ENCODE measurements around a stretch of chr5.

- PRO-cap, 2 experiments: no peak in any of the 2 experiments
Observed at GRCh38 chr5:14270059-14270408, 126.9 kb downstream of the TRIO start.

- PRO-cap, 2 experiments: no peak in any of the 2 experiments
Observed at GRCh38 chr5:14369124-14369548, 212.5 kb upstream of the OTULINL start.

GRCh38 chr5:14439710-14440119 is 141.9 kb upstream of the OTULINL start:
- PRO-cap, 2 experiments: no peak in any of the 2 experiments

DNA sequence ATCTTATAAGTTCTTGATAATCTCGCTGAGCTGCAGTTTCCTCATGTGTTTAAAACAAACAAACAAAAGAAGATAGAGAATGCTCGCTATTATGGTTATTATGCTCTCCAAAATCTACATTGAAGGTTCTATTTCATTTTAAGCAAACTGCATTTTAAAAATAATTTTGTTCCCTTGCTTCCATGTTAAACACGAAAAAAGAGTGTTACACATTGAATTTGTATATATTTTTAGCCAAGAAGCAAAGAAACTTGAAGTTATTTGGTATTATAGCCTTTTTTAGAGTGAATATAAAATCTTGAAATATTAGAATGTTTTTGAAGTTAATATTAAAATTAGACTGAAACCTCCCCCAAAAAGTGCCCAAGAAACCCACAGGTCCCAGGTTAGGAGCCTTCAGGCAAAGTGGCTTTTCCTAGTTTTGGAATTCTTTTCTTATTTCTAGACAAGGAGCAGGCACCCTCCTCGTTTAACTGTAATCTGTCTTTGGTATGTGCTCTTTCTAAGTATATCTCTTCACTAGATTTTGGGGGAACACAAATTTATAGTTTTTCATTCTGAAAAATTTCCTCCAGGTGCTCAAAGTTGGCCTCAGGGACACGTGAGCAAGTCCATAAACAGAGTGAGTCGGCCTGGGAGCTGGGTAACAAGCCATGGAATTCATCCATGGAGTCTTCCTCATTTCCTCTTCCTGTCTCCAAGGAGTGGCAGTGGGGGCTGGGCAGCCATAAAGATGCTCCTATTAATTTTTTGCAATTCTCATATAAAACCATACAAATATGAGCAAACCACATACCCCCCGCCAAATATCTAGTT is 136.9 kb upstream of the OTULINL start:
- PRO-cap, 2 experiments: no peak in any of the 2 experiments

DNA sequence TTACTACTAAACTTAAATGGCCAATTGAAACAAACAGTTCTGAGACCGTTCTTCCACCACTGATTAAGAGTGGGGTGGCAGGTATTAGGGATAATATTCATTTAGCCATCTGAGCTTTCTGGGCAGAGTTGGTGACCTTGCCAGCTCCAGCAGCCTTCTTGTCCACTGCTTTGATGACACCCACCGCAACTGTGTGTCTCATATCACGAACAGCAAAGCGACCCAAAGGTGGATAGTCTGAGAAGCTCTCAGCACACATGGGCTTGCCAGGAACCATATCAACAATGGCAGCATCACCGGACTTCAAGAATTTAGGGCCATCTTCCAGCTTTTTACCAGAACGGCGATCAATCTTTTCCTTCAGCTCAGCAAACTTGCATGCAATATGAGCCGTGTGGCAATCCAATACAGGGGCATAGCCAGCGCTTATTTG is 12.7 kb upstream of the OTULIN start:
- PRO-cap, 2 experiments: no peak in any of the 2 experiments

GRCh38 chr5:14677943-14679241 is 13.9 kb downstream of the OTULIN start:
- PRO-cap, 2 experiments: no peak in any of the 2 experiments

DNA sequence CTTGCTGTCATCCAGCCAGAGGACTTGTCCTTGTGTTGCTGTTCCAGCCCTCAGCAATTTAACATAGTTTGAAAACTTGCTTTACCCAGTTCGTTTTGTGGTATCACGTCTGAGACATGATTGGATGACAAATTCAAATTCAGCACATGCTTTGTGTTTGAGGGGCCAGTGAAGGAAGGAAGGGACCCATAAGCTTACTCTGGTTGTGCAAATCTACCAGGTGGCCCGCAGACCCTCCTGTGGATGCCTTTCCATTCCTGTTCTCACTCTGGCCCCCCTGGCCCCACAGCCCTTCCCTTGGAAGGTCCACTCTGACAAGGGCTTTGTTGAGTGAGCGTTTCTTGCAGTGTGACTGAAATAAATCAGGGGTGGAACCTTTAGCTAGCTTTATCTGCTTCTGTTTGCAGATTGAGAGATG is 19.8 kb downstream of the OTULIN start:
- PRO-cap, 2 experiments: no peak in any of the 2 experiments

DNA sequence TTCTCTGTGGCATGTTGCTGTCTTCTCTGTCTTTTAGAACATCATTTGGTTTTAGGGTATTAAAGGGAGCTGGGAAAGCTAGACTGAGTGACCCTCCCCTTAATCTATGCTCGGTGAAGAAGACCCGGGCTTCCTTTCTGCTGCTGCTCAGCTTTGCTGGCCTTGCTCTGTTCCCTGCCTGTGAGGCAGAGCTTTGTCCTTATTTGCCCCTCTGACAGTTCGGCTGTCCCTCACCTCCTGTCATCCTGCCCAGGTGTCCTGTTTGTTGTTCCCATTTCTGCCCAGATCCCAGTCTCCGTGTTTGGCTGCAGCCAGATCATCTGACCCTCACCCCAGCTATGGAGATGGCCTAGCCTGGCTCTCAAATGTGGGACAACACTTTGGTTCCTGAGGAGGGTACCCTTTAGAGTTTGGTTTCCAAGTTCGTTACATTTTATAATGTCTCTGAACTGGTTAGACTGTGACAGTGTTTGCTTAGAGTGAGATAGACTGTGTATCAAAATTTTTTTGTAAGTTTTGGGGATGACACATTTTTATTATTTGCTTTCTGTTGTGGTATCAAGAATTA is 20.3 kb downstream of the OTULIN start:
- PRO-cap, 2 experiments: no peak in any of the 2 experiments

DNA sequence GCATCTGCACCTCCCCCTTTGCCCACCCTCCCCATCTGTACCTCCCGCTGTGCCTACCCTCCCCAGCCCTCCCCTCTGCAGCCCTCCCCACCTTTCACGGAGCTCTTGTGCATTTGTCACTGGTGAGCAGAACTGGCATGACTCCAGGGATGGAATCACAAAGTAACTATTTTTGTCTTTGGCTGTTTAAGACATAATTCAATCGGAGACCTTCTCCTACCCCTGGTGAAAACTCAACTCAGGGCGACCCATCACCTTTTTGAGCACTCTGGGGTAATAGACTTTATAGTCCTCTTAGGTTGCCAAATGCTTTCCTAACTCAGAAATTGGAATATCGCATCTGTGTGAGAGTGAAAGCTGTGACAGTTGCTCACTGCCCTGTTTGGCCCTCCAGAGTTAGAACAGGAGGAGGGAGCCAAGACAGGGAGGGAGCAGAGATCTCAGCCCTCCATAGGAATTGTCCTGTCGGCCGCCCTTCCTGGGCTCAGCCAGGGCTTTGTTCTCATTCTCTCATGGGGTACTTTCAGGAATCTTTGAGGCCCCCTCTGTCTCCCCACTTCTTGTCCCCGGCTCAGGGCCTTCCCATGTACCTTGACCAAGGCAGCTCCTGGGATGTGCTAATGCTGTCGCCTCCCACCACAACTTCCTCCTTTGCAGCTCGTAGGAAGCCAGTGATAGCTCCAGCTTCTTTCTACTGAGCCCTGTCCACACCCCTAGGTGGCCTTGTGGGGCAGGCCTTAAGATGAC is 36.3 kb downstream of the OTULIN start:
- PRO-cap, 2 experiments: no peak in any of the 2 experiments

- PRO-cap, 2 experiments: no peak in any of the 2 experiments
Observed at GRCh38 chr5:14706496-14707058, 42.1 kb downstream of the OTULIN start.

DNA sequence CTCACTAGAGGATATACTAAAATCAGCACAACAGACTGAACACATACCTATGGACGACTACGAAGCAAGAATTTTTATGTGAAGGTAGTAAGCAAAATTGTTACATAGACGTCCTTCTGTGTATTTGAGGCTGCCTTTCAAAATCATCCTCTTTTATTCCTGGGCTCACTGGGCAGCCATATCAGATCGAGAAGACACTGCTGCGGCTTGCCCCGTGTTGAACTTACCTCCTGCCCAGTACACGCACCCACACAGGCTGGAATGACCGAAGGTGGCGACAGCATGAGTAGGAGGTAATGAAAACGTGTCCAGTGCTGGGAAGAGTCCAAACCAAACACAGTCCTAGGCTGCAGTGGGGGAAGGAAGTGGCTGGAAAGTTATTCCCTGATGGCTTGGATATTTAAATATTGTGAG is 41.5 kb downstream of the ANKH start:
- PRO-cap, 2 experiments: no peak in any of the 2 experiments

DNA sequence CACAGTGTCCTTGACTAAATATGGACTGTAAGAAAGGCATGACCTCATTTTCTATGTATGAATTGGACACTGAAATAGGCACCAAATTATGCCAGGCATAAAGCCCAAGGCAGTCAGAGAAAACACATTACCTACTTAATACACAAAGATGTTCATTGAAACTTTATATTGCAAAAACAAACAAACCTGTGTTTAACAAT is 7.1 kb downstream of the ANKH start:
- PRO-cap, 2 experiments: no peak in any of the 2 experiments

- PRO-cap, 2 experiments: peak in 1 of 2 experiments; most common plus-strand start chr5:14937430 (in 1)
Observed at GRCh38 chr5:14937015-14937951, 65.7 kb upstream of the ANKH start.

DNA sequence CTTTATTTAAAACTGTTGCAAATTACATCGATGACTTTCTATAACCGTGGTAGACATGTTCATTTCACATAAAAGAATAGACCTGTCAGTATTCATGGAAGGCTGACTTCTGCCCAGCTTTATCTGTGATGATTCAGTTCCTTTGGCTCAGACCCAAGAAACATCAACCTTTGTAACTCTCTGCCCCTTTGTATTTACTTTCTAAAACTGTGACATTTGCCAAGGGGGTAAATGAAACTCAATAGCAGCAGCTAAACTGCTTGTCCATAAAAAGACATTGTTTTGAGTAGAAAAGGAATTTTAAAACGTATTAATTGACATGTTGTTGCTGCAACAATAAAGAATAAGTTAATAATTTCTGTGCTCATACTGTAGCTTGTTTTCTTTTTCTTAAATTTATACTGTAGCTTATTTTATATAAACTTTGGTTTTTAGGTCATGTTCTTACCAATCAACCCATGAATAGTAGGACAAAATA is 137.9 kb upstream of the ANKH start:
- PRO-cap, 2 experiments: no peak in any of the 2 experiments

GRCh38 chr5:15636925-15637840 is 137.2 kb downstream of the FBXL7 start:
- PRO-cap, 2 experiments: no peak in any of the 2 experiments

GRCh38 chr5:15735398-15735850 is 235.4 kb downstream of the FBXL7 start:
- PRO-cap, 2 experiments: no peak in any of the 2 experiments

DNA sequence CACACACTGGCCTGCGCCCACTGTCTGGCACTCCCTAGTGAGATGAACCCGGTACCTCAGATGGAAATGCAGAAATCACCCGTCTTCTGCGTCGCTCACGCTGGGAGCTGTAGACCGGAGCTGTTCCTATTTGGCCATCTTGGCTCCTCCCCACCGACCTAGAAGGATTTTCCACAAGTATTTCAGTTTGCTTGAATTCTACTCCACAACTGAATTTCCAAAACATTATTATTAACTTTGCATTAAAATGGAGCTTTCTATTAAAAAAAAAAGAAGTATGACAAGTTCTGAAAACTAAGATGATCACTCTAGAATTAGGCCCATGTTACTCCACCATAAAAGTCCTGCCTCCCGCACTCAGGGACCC is 267.2 kb downstream of the MARCHF11 start:
- PRO-cap, 2 experiments: no peak in any of the 2 experiments

DNA sequence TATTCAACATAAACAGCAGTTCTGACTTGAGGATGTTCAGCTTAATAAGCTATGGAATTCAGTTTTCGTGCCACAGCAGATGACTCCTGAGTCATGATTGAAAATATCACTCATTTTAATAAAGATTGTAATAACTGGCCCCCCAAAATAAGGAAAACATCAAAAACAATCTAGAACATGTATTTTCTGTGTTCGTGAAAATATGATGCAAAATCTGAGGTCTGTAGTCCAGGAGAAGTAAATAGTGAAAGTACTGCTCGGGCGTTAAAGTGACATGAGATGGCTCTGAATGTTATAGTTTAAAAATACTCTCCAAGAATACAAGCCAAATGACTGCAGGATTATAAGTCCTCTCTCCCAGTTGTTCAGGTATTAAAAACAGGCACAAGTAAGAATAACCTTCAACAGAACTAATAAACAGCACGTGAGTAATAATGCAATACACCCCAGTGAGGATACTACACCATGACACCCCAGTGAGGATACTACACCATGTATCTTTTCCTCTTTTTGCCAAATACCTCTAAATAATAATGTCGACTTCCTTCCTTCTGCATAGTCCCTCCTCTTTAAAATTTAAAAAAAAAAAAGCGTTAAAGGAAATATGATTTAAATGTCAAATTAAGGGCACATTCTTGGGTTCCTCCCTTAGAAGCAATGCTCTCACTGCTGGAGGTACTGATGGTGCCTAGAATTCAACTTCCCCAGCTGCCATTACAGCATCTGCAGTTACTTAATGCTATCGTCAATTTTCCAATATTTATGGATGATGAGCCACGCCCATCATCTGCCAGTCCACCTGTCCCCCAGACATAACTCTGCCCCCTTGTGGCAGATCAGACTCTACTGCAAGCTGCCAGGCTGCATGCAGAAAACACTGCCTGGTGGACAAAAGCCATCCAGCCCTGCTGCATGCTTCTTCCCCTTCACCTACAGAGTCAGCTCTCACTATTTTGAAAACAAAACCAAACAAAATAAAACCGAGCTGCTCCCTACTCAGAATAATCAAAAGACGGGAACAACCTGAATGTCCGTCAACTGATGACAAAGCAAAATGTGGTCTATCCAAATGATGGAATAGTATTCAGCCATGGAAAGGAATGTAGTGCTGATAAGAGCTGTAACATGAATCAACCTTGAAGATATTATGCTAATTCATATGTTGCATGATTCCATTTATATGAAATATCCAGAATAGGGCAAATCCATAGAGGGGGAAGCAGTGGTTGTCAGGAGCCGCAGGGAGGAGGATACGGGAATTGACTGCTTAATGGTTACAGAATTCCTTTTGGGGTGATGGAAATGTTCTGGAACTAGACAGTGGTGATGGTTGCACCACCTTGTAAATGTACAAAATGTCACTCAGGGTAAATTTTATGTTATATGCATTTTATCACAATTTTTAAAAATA is 66.6 kb downstream of the RETREG1 start:
- PRO-cap, 2 experiments: no peak in any of the 2 experiments

GRCh38 chr5:16667176-16667568 is 50.4 kb upstream of the RETREG1 start:
- PRO-cap, 2 experiments: no peak in any of the 2 experiments

DNA sequence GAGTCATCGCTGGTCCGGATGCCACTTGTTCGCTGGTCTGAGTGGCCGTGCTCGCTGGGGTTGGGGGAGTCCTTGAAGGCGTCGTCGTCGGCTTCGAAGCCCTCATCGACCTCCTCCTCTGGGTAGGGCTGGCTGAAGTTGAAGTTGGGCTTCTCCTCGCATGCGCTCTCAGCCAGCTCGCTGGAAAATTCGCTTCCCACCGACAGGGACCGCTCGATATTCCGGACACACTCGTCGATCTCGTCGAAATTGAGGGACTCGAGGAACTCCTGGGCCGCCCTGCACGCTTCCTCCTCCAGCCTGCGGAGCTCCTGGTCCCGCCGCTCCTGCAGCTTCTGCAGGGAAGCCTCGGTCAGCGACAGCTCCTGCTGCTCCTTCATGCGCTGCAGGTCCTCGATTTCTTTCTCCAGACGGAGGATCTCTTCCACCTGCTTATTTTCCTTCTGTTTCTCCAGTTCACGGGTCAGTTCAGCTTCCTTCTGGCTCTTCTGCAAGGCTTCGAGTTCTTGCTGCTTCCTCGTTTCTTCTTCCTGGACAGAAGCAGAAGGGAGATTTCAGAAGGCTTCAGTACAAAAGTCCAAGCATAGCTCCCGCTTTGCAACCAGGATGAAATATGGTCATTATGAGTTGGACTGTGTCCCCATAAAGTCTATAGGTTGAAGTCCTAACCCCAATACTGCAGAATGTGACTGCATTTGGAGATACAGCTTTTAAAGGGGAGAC is 84.7 kb upstream of the RETREG1 start:
- PRO-cap, 2 experiments: no peak in any of the 2 experiments

All from Colon Carcinoma Metastatic in the Lung (tissue), 2 donors.